Endothelial cell of umbilical vein (primary cell): ENCODE measurements around a stretch of chr4.

- PRO-cap, result no peak
CAGE:
- cytosol, long polyA minus RNA, result no peak
- cytosol, long polyA plus RNA, result no peak
- long polyA plus RNA, result no peak
- nucleus, long polyA minus RNA, result no peak
- nucleus, long polyA plus RNA, result no peak
These were observed 33.2 kb downstream of the HPF1 start for GRCh38 chr4:169724152-169725337.

- PRO-cap, result no peak
CAGE:
- cytosol, long polyA minus RNA, result no peak
- cytosol, long polyA plus RNA, result no peak
- long polyA plus RNA, result no peak
- nucleus, long polyA minus RNA, result no peak
- nucleus, long polyA plus RNA, result no peak
These were observed 33.9 kb upstream of the HPF1 start for GRCh38 chr4:169791494-169792209.

- PRO-cap, result no peak
CAGE:
- cytosol, long polyA minus RNA, result no peak
- cytosol, long polyA plus RNA, result no peak
- long polyA plus RNA, result no peak
- nucleus, long polyA minus RNA, result no peak
- nucleus, long polyA plus RNA, result no peak
These were observed 83.8 kb downstream of the MFAP3L start for GRCh38 chr4:169942459-169942635.

DNA sequence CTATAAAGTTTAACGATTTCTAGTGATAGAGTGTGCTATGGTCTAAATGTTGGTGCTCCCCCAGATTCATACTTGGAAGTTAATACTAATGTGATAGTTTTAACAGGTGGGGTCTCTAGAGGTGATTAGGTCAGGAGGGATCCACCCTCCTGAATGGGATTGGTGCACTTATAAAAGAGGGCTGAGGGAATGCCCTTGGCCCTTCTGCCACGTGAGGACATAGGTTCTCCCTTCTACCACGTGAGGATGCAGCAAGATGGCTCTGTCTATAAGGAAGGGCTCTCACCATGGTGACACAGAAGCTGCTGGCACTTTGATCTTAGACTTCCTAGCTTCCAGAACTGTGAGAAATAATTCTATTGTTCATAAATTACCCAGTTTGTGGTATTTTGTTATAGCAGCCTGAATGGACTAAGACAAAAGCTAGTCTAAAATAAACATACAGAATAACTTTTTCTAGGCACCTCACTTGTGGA is 1.1 kb downstream of the AADAT start:
- PRO-cap, result no peak
CAGE:
- cytosol, long polyA minus RNA, result no peak
- cytosol, long polyA plus RNA, result no peak
- long polyA plus RNA, result no peak
- nucleus, long polyA minus RNA, result no peak
- nucleus, long polyA plus RNA, result no peak

DNA sequence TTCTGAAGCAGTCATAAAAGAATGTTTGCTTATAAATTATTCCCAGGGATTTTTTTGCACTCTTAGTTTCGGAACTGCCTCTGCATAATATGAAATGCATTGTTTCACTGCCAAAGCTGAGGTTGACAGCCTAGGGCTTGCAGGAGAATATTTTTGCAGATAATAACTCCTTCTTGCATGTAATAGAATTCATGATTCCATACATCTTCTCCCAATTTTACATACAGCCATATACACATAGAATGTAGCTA is 339.7 kb upstream of the GALNTL6 start:
- PRO-cap, result no peak
CAGE:
- cytosol, long polyA minus RNA, result no peak
- cytosol, long polyA plus RNA, result no peak
- long polyA plus RNA, result no peak
- nucleus, long polyA minus RNA, result no peak
- nucleus, long polyA plus RNA, result no peak

- PRO-cap, result no peak
CAGE:
- cytosol, long polyA minus RNA, result no peak
- cytosol, long polyA plus RNA, result no peak
- long polyA plus RNA, result no peak
- nucleus, long polyA minus RNA, result no peak
- nucleus, long polyA plus RNA, result no peak
These were observed 8.7 kb downstream of the GALNT7 start for GRCh38 chr4:173177208-173177776.

GRCh38 chr4:173528228-173528833 is 1.7 kb downstream of the HAND2 start:
- PRO-cap, result no peak
CAGE:
- cytosol, long polyA minus RNA, result no peak
- cytosol, long polyA plus RNA, result no peak
- long polyA plus RNA, result no peak
- nucleus, long polyA minus RNA, result no peak
- nucleus, long polyA plus RNA, result no peak

GRCh38 chr4:173530854-173531607 is 1.0 kb upstream of the HAND2 start:
- PRO-cap, result no peak
CAGE:
- cytosol, long polyA minus RNA, result no peak
- cytosol, long polyA plus RNA, result no peak
- long polyA plus RNA, result no peak
- nucleus, long polyA minus RNA, result no peak
- nucleus, long polyA plus RNA, result no peak

DNA sequence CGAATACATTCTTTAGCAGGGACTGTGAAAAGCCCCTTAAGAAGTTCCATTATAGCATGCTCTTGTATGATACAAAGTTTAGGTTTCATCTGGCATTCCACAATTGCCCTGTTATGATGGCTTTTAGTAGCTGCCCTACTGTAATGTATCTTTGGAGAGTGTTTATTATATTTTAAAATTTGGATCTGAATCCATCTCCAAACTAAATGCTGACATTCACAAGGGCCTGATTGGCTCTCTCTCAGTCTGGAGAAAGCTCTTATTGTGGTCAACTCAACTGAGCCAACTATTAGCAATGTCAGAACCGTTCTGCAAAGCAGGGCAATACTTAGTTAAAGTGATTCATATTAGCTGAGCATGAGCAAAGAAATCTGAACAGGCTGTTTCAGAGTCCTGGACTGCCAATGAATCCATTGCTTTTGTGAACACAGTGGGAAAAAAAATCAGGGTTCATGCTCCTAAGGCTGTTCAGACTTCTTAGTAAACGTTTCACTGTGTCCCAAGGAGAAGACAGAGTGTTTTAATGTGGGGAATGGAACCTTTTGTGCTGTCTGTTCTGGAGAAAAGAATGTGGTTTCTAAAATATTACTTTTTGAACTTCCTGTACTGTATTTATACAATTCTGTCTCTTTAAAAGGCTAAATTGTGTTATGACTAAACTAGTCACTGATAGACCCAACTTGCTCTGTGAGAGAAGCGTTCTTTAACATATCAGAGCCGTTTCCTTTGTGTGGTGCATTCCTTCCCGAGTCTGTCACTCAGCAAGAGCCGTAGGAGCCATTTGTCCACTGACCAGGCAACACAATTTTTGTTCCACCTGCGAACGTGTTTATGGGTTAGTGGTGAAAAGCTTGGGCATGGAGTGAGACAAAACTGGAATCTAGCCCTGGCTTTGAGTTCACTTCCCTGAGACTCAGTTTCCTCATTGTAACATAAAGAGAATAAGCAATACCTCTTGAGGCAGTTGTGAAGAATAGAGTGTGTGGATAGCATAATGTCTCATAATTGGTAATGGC is 366.1 kb downstream of the FBXO8 start:
- PRO-cap, result no peak
CAGE:
- cytosol, long polyA minus RNA, result no peak
- cytosol, long polyA plus RNA, result no peak
- long polyA plus RNA, result no peak
- nucleus, long polyA minus RNA, result no peak
- nucleus, long polyA plus RNA, result no peak

DNA sequence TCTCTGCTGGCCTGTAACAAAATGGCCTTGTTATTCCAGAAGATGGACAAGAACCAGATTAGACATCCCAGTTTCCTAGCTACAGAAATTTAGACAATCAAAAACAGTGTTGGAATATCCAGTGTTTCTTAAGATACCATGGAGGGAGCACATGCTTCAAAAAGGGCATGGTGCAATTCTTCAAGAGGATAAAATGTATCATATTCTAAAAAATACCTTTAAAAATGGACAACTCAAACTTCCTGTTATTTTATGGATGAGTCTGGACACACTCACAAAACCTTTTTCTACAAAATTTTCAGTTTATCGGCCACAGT is 294.4 kb downstream of the FBXO8 start:
- PRO-cap, result no peak
CAGE:
- cytosol, long polyA minus RNA, result no peak
- cytosol, long polyA plus RNA, result no peak
- long polyA plus RNA, result no peak
- nucleus, long polyA minus RNA, result no peak
- nucleus, long polyA plus RNA, result no peak

GRCh38 chr4:174282958-174283506 is 435 bp downstream of the FBXO8 start:
- PRO-cap, result bidirectional peak, plus-strand start at chr4:174283470, minus-strand start at chr4:174283165
CAGE:
- cytosol, long polyA minus RNA, result no peak
- cytosol, long polyA plus RNA, result no peak
- long polyA plus RNA, result no peak
- nucleus, long polyA minus RNA, result no peak
- nucleus, long polyA plus RNA, result no peak

- PRO-cap, result no peak
CAGE:
- cytosol, long polyA minus RNA, result no peak
- cytosol, long polyA plus RNA, result no peak
- long polyA plus RNA, result no peak
- nucleus, long polyA minus RNA, result no peak
- nucleus, long polyA plus RNA, result no peak
These were observed 25.6 kb downstream of the HPGD start for GRCh38 chr4:174496801-174497000.

- PRO-cap, result no peak
CAGE:
- cytosol, long polyA minus RNA, result no peak
- cytosol, long polyA plus RNA, result no peak
- long polyA plus RNA, result no peak
- nucleus, long polyA minus RNA, result no peak
- nucleus, long polyA plus RNA, result no peak
These were observed 10.1 kb upstream of the HPGD start for GRCh38 chr4:174532375-174532816.

DNA sequence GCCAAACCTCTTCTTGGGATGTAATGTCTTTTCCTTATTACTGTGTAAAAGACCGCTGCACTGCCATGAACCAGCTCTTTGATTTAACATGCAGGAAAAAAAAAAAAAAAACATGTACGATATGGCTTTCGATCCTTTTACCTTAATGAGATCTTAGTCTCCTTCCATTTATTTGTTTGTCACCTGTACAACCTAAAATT is 348.7 kb downstream of the ADAM29 start:
- PRO-cap, result no peak
CAGE:
- cytosol, long polyA minus RNA, result no peak
- cytosol, long polyA plus RNA, result no peak
- long polyA plus RNA, result no peak
- nucleus, long polyA minus RNA, result no peak
- nucleus, long polyA plus RNA, result no peak

- PRO-cap, result no peak
CAGE:
- cytosol, long polyA minus RNA, result start-site peak on the plus strand at chr4:176328735-176328831, 68 reads; start-site peak on the plus strand at chr4:176329001-176329092, 65 reads
- cytosol, long polyA plus RNA, result no peak
- long polyA plus RNA, result no peak
- nucleus, long polyA minus RNA, result no peak
- nucleus, long polyA plus RNA, result no peak
These were observed 8.9 kb downstream of the SPCS3 start for GRCh38 chr4:176328620-176329149.

DNA sequence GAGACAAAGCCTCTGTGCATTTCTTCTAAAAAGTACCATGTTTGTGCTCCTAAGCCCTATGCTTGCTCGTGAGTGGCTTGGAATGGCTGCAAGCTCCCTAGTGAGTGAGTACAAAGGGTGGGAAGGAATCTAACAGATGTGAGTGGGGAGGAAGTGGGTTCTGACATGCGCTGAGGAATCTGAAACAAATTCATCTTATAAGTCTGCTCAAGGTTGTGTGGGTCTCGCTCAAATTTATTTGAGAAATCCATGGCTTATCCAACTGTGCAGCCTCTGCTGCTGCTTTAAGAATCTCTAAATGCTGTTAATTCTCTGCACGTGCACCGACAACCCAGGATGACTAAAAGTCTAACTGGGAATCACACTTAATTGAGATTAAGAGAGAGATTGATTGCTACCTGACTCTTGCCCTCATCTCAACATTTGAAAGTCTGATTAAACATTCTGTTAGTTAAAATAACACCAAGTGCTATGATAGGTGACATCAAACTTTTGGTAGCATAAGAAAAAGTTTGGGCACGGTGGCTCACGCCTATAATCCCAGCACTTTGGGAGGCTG is 13.5 kb downstream of the SPCS3 start:
- PRO-cap, result no peak
CAGE:
- cytosol, long polyA minus RNA, result no peak
- cytosol, long polyA plus RNA, result no peak
- long polyA plus RNA, result no peak
- nucleus, long polyA minus RNA, result no peak
- nucleus, long polyA plus RNA, result no peak

DNA sequence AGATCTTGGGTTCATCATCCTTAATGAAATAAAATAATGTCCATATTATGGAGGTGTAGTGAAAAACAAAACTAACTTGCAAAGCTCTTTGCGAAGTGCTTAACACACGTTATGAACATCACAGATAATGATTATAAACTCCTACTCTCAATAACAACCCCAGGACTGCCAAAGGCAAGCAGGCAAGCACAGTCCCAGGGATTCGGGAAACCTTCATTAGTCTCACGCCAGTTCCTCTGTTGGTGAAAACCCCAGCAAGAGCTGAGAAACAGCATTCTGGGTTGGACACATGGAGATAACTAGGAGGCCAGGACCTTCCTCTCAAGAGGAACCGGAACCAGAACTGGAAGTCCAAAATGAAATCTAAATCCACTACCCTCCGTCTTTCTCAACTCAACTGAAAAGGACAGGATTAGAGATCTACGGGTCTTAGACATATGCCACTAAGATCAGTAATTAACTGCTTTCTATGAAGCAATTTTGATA is 3.8 kb downstream of the VEGFC start:
- PRO-cap, result no peak
CAGE:
- cytosol, long polyA minus RNA, result no peak
- cytosol, long polyA plus RNA, result no peak
- long polyA plus RNA, result no peak
- nucleus, long polyA minus RNA, result no peak
- nucleus, long polyA plus RNA, result no peak

GRCh38 chr4:177445533-177445860 is 3.3 kb upstream of the AGA start:
- PRO-cap, result no peak
CAGE:
- cytosol, long polyA minus RNA, result no peak
- cytosol, long polyA plus RNA, result no peak
- long polyA plus RNA, result no peak
- nucleus, long polyA minus RNA, result no peak
- nucleus, long polyA plus RNA, result no peak

- PRO-cap, result no peak
CAGE:
- cytosol, long polyA minus RNA, result no peak
- cytosol, long polyA plus RNA, result no peak
- long polyA plus RNA, result no peak
- nucleus, long polyA minus RNA, result no peak
- nucleus, long polyA plus RNA, result no peak
These were observed 936.3 kb upstream of the AGA start for GRCh38 chr4:178378505-178378885.

DNA sequence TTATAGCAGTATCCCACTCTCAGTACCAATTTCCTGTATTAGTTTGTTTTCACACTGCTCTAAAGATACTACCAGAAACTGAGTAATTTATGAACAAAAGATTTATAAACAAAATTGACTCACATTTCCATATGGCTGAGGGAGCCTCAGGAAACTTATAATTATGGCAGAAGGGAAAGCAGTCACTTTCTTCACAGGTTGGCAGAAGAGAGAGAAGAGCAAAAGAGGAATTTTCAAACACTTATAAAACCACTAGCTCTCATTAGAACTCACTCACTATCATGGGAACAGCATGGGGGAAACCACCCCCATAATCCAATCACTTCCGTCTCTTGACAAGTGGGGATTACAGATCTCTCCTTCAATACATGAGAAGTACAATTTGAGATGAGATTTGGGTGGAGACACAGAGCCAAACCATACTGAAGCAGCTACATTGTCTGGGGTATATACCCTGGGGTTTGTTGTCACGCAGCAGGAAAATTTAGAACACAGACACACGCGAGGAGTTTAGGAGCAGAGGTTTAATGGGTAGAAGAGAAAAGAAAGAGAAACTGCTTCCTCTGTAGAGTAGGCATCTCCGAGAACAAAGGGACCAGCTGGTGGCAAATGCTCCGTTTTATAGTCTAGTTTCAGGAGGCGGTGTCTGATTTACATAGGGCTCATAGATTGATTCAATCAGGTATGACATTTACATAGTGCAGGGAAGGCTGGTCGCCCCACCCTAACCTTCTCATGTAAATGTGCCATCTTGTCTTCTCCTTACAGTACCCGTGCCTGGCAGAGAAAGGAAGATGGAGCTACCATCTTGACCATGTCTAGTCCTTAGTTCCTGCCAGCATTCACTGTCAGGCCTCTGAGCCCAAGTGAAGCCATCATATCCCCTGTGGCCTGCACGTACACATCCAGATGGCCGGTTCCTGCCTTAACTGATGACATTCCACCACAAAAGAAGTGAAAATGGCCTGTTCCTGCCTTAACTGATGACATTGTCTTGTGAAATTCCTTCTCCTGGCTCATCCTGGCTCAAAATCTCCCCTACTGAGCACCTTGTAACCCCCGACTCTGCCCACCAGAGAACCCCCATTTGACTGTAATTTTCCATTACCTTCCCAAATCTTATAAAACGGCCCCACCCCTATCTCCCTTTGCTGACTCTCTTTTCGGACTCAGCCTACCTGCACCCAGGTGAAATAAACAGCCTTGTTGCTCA is 2277.8 kb upstream of the AGA start:
- PRO-cap, result no peak
CAGE:
- cytosol, long polyA minus RNA, result no peak
- cytosol, long polyA plus RNA, result no peak
- long polyA plus RNA, result no peak
- nucleus, long polyA minus RNA, result no peak
- nucleus, long polyA plus RNA, result no peak